Measurements from ENCODE around the genes RASEF and GOLM1.

DNA sequence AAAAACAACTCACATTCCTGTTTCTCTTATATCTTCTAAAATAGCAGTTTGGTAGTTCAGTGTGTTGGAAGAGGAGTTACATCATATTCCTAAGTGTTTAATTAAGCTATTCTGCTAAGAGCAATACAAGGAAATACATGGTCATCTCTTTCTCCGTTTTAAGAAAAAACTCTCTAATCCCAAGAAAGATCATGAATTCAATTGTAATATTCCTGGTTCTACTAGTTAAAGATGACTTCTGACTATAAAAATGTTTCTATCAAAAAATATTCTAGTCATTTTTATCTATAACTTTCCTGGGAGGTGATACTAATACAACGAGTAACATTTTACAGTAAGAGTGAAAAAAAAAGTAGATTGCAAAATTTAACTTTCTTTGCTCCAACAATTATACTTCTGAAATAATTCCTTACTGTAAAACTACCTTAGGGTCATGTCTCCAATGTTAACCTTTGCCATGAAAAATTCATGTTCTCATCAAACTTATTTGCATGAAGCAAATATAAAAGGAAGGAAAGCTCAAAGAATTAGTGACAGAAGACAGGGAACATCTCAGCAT lies 505.3 kb downstream of the TLE1 start:
- RRBS: no CpG with 5 or more reads among the region's 2 CpGs

- RRBS: no CpG with 5 or more reads among the region's 1 CpG
Observed at GRCh38 chr9:81306149-81306405, 383.3 kb downstream of the TLE1 start.

GRCh38 chr9:81683988-81684621 lies 5.2 kb downstream of the TLE1 start:
- RRBS: no CpG with 5 or more reads among the region's 5 CpGs

GRCh38 chr9:81759686-81760226 lies 70.4 kb upstream of the TLE1 start:
- RRBS: no CpG with 5 or more reads among the region's 5 CpGs

DNA sequence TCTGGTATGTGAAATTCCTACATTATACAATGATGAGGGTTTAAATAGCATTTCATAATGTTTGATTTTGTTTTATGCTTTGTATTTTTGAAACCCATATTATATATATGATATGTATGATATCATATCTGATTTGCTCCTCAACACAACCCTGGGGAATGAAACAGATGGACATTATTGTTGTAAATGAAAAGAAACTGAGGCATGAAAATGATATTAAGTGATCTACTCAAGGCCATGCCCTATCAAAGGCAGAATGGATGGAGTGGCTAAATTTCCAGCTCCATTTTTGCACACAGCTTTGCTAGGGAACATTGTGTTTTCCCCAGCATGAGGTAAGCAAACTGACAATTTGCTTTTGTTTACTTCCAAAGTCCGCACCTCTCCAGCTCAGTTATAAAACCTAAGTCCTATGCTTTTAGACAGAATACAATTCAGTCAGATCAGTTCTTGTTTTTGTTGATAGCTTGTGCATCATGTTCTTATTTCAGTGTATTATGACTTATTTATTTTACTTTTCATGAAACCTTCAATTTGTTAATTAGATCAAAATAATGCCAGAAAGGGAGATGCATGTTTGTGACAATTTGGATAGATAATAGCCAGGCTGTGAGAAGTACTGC lies 380.6 kb downstream of the SPATA31D1 start:
- RRBS: no CpG with 5 or more reads among the region's 1 CpG

- RRBS: no CpG with 5 or more reads among the region's 5 CpGs
Observed at GRCh38 chr9:82601135-82601688, 461.7 kb downstream of the RASEF start.

DNA sequence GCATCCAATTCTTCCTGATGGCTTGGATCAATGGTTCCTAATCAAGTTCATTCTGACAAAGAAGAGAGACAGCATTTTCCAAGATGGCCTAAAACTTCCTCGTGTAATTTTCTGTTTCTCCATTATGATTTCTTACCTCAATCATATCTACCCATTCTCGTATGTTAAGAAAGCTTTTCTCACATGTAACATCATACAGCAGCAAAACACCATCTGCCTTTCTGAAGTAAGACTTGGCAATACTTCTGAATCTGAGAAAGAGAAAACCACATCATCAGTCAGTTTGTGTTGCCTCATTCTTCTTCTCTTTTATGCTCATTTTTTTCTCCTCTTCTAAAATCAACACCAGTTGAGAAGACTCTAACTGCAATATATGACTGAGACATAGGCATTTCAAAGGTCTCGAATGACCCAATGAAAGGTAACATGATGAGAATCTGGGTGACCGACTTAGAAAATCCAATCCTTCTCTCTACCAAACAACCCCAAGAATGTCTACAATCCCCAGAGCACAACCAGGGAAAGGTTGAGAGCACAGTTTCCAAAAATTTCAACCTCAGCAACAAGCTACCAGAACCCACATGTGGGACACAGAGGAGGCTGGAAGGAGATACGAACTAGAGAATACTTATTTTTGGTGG lies 65.9 kb downstream of the RASEF start:
- RRBS: no CpG with 5 or more reads among the region's 5 CpGs

- RRBS: no CpG with 5 or more reads among the region's 4 CpGs
Observed at GRCh38 chr9:83060393-83060976, 2.5 kb downstream of the RASEF start.

- RRBS: 1% methylated on average over 58 of the region's 83 CpGs
Observed at GRCh38 chr9:83062752-83063553, at the start of gene RASEF. TSS of gene RASEF (minus strand) at chr9:83063142.

DNA sequence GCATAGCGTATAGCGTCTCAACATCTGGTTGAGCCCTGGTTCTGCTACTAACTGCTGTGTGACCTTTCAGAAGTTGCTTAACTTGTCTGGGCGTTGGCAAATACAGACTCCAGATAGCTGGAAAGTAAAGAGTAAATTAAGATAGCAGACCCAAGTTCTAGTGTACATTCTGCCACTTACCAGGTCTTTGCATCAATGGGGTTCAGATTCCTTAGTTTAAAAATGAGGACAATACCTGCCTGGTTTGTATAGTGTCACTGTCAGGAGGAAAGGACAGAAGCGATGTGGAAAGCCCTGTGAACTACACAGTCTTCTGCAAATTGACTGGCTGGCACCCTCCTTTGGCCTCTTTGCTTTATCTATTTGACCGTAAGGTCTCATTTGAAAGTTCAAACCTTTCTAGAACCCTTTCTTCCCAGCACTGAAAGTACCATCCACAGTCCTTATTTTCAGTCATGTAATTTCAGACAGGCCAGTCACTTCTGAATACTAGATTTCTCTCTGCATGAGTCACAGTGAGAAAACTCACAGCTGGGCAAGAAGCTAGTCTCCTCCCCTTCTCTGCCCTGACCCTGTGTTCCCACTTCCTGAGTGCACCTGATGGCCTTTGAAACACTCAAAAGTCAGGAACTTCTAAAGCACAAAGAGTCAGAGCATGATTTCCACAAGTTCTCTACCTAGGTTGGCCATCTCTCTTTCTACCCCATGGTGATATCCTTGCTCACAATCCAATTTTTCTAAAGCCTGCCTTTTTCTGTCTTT lies 91.2 kb upstream of the RASEF start:
- RRBS: no CpG with 5 or more reads among the region's 5 CpGs

GRCh38 chr9:83166328-83166938 lies 103.5 kb upstream of the RASEF start:
- RRBS: no CpG with 5 or more reads among the region's 6 CpGs

- RRBS: no CpG with 5 or more reads among the region's 8 CpGs
Observed at GRCh38 chr9:83473110-83474044, 64.8 kb downstream of the FRMD3 start.

- RRBS: no CpG with 5 or more reads among the region's 1 CpG
Observed at GRCh38 chr9:83656334-83656770, 33.4 kb downstream of the IDNK start.

GRCh38 chr9:83670377-83670975 lies 37.3 kb downstream of the UBQLN1 start:
- RRBS: no CpG with 5 or more reads among the region's 7 CpGs

GRCh38 chr9:84271017-84272455 lies 69.0 kb downstream of the SLC28A3 start:
- RRBS: no CpG with 5 or more reads among the region's 45 CpGs

GRCh38 chr9:85289915-85290587 lies 451.7 kb downstream of the AGTPBP1 start:
- RRBS: 86% methylated on average over 2 of the region's 23 CpGs

DNA sequence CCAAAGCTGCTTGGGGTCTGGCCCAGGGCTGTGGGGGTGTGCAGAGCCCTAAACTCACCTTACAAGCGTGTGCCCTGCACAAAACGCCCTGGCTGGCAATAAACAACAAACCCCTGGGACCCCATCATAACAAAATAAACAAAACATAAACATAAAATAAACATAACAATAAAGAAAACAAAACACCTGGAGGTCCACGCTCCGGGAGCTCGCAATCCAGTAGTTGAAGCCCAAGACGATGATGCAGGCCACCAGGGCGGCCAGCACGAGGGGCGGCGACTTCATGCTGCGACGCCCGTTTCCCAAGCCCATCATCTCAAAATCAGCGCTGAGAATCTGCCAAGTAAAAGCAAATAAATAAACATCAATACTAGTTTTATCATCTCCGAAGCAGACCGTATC lies 20.4 kb downstream of the GOLM1 start:
- RRBS: no CpG with 5 or more reads among the region's 16 CpGs

GRCh38 chr9:86098474-86099739 lies at the start of gene GOLM1:
TSS of gene GOLM1 (minus strand) at chr9:86099558.
- RRBS: 1% methylated on average over 48 of the region's 137 CpGs

DNA sequence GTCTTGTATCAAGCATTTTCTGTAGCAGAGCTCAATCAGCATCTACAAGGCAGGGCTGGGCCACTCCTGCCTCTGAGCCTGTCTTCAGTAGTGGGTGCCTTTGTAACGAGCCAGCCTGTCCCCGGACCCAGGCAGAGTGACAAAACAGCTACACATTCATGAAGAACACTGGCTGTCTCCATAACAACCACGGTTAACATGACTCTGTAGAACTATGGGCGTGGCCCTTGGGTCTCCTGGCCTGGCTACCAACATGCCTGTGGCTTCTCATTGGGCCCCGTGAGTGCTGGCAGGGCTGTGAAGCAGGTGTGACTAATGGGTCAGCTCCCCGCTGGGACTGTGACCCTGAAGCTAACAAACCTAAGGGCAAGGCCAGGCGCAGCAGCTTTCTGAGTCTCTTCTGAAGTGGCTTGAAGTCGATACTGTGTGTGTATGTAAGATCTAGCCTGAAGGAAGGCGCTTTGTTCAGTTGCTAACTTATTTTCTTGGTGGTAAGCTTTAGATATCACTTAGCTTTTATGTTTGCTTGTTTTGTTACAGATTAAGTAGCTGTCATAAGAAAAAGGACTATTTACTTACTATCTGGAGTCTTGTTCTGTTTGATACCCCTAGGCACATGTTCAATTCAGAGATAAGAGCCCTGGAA lies 28.0 kb upstream of the GOLM1 start:
- RRBS: no CpG with 5 or more reads among the region's 9 CpGs

DNA sequence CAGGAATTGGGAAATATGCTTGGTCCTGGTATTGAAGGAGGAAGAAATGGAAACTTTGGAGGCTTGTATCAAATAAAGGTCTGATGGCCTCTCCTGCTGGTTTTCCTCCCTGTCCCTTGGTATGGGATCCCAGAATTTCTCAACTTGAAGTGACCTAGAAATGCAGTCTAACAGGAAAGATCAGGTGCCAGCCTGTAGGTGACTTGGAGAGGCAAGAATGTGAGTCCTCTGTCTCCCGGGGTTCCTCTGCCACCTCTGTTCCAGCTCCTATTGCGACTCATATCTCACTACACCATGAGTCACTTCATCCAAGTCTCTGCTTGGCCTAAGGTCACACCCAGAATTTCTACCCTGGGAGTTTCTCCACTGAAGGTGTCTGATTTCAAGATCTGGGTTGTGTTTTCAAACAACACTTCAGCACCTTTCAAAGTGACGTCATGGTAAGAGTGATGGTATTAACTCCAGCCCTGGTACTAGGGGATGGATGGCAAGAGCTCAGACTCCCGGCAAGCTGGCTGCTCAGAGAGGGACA lies 206.0 kb downstream of the GAS1 start:
- RRBS: no CpG with 5 or more reads among the region's 4 CpGs

Measured in choroid plexus epithelial cell (primary cell).